Camera-type eye (tissue), 1 donor: ENCODE results near the genes CAPG and VAMP5.

DNA sequence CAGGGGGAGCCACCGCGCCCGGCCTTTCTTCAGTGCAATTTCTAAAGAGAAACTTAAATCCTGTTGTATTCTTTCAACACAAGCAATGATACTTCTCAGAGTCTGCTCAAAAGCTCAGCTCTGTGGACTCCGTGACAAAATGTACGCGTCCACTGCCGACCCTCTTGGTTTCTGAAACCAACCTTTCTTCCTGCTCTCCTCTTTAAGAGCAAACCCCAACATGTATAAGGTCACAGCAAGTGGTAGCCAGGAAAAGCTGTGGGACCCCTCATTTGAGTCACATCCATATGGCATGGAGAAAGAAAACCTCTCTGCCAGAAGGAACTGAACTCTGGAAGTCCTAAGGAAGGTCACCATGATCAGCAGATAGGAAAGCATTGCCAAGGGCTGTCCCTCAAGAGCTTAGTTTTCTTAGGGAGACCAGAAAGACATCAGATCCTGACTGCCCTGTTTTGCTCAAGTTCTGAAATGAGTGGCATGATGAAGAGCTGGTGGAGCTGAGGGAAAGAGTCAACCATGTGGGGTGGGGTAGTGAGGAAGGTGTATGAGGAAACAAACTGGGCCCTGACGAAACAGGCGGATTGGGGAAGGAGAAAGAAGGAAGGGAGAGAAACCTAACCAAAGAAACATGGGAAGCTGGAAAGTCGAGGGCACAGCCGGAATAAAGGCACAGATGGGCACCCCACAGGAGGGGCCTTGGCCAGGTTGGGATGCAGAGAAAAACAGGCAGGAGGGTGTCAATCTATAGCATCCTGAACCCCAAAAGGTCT, 8.2 kb downstream of the TGOLN2 start:
- RAMPAGE, long total RNA, result no peak

DNA sequence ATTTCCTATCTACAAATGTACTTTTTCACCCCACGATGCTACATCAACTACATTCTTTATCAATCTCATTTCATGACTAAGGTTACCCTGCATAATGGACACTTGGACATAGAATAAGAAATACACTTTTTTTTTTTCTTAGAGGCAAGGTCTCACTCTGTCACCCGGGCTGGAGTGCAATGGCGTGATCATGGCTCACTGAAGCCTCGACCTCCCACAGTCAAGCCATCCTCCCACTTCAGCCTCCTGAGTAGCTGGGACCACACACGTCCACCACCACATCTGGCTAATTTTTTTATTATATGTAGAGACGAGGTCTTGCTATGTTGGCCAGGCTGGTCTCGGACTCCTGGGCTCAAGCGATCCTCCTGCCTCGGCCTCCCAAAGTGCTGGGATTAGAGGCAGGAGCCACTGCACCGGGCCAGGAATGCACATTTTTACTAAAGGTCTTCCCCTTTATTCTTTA, 2.4 kb downstream of the TGOLN2 start:
- RAMPAGE, long total RNA, result no peak

DNA sequence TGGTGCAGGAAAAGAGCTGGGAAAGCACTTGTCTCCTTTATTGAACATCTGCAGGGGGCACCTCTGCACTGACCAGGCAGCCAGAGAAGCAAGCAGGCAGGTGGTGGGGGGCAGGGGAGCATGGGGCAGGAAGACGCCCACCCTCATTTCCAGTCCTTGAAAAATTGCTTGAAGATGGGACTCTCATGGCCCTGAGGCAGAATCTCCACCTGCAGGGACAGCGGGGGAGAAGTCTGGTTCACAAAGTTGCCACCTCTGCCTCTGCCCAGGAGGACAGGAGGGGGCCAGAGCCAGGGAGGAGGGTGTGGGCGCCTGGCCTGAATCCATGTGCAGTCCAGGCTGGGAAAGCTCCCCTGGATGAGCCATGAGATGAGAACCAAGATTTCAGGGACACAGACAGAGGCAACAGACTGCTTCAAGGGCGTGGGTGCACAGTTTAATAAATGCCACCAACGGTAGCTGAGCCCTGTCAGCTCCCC, 15.4 kb downstream of the CAPG start:
- RAMPAGE, long total RNA, result no peak

GRCh38 chr2:85410165-85410898, at the start of gene CAPG:
CAPG (minus strand) TSS chr2:85410366.
- RAMPAGE, long total RNA, result no peak

DNA sequence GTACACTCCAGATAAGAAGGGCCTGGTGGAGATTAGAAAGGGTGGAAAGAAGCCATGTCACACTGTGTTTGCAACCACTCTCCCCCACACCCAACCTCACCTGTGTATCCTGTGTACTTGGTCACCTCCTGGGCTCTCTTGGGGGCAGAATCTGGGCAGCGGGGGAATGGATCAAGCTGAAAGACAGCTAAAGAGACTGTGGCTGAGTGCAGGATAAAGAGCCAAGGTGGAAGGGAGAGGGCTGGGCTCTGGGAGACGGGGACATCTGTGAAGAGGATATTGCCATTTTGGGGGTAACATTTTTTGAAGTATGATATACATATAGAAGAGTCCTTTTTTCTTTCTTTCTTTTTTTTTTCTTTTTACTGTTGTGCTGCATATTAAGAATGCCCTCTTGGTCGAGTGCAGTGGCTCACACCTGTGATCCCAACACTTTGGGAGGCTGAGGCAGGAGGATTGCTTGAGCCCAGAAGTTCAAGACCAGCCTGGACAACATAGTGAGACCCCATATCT, 3.4 kb downstream of the SH2D6 start:
- RAMPAGE, long total RNA, result no peak

- RAMPAGE, long total RNA, result no peak
Measured at GRCh38 chr2:85498890-85499467, 40.0 kb upstream of the MAT2A start.

GRCh38 chr2:85540870-85541561, 2.0 kb downstream of the MAT2A start:
- RAMPAGE, long total RNA, result no peak

GRCh38 chr2:85545202-85545544, 6.2 kb downstream of the MAT2A start:
- RAMPAGE, long total RNA, result no peak

DNA sequence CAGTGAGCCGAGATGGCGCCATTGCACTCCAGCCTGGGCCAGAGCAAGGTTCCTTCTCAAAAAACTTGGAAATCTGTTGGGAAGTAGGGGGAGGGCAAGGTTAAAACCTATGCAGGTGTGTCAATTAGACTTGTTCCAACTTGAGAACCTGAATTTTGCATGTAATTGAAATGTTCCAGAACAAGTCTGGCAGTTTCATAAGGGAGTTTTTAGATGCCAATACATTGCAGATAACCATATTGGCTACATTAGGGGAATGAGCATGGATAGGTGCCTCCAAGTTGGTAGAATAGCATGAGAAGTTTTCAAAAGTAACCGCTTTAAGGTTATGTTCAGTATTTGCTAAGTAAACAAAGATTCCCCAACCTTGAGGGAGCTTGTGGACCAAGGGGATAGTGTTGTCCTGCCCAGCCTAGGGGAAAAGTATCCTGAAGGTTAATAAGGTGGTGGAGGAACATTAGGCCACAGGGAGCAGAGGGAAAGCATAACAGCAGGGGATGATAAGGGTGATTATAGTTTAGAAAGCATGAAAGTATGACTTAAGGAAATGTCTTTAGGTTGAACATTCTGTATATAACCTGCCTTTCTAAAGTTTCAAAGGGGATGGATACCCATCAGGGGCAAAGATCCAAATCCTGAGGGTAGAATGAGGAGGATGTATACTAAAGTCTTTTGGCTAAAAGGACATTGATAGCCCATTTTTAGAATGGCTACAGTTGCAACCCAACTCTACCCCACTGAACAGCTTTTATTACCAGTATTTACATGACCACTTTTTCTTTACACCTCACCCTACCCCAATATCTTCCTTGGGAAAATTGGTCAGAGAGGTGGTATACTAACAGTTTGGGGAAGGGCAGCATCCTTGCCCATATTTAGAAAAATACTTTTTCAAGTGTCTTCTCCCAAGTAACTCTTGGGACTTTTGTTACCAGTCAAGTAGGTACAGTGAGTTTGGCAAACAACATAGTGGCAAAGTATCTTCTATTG, 8.0 kb downstream of the MAT2A start:
- RAMPAGE, long total RNA, result no peak

DNA sequence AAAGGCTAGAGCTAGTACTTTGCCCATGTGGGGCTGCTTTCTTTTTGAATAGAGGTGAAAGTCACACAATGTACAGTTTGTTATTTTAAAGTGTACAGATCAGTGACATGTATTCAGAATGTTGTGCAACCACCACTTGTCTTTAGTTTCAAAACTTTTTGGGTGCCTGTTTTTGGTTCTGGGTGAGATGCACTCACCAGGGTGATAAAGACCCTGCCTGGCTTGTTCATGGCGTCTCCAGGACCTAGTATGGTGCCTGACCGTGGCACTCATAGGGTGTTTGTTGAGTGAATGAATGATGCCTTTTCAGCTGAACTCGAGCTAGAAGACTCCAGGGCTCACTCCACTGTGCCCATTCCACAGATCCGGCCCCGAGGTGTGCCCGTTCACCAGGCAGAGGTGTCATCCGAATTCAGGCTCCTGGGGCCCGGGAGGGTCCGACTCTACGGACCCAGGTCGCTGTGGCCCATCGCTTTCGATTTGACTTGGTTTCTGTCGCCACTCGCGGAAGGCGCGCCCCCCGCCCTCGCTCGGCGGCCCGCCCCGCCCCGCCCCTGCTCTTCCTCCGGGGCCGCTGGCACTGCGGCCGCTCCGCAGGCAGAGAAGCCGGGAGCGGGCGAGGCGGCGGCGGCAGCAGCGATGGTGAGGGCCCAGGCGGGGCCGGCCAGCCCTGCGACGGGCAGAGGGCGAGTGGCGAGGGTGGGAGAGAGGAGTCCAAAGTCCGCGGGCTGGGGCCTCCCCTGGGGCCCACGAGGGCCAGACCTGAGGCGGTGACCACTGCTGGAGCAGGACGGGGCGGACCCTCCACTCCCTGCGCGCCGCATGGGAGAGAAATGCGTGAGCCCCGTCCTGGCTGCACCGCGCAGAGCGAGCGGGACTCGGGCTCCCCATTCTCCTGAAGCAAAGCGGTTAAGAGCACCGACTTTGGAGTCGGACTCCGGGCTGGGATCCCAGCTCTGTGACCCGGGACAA, at the start of gene VAMP5:
TSS of gene VAMP5 (plus strand) at position 580 of the 972 bp plus-strand sequence.
- RAMPAGE, long total RNA, result no peak

GRCh38 chr2:85599391-85600190, 2.9 kb downstream of the TMEM150A start:
- RAMPAGE, long total RNA, result no peak

DNA sequence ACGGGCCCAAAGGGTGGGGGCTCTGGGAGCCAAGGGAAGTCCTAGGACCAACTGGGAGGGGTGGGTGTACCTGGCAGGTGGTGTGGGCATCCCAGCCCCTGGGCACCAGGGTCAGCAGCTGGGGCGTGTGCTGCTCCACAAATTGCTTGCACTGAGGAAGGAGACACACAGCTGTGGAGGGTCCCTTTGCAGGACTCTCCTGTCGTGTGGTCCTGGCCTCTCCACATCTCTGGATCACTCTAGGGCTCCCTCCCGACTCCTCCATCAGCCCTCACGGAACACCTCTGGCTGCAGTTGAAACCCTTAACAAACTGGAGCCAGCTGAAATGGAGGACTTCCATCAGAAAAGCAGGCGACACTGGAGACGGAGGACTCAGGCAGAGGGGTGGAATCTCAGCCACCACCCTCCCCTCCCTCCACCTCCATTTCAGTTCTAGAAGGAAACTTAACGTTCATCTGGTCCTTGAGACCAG, 6.0 kb downstream of the SFTPB start:
- RAMPAGE, long total RNA, result no peak

GRCh38 chr2:85698458-85699382, 4.6 kb downstream of the GNLY start:
- RAMPAGE, long total RNA, result no peak

DNA sequence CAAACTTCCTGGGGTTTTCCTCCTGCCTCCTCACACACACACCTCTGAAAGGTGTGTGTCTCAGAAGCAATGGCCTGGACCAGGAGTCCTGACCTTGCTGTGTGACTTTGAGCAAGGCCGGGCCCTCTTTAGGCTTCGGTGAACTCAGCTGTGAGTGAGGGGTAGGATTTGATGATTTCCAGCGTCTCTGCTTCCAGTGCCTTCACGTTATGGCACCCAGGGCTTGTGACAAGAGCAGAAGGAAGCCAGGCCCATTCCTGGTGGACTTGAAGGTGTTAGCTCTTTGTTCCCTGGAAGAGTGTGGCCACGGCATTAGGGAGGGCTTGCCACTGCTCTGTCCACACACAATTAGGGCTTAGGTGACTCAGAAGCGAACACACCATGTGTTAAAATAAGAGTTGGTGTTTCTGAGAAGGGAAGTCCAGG, 16.3 kb downstream of the GNLY start:
- RAMPAGE, long total RNA, result no peak

DNA sequence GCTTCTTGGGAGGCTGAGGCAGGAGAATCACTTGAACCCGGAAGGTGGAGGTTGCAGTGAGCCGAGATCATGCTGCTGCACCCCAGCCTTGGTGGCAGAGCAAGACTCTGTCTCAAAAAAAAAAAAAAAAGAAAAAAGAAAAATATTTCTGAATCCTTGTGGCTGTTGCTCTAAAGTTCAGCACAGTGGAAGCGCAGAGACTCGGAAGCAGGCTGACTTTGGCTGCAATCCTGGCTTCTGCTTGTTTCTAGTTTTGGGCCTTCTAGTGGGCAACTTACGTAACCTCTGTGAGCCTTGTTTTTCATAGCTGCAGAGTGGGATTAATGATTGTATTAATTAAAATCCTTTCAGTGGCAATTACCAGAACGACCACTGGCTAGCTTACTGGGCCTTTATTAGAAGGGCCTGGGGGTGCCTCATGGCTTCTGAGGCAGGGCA, 28.4 kb downstream of the GNLY start:
- RAMPAGE, long total RNA, result no peak

- RAMPAGE, long total RNA, result no peak
Measured at GRCh38 chr2:85725492-85725920, 28.3 kb upstream of the ATOH8 start.

GRCh38 chr2:85741133-85741555, 12.6 kb upstream of the ATOH8 start:
- RAMPAGE, long total RNA, result no peak

- RAMPAGE, long total RNA, result no peak
Measured at GRCh38 chr2:85754200-85754415, 317 bp downstream of the ATOH8 start.

DNA sequence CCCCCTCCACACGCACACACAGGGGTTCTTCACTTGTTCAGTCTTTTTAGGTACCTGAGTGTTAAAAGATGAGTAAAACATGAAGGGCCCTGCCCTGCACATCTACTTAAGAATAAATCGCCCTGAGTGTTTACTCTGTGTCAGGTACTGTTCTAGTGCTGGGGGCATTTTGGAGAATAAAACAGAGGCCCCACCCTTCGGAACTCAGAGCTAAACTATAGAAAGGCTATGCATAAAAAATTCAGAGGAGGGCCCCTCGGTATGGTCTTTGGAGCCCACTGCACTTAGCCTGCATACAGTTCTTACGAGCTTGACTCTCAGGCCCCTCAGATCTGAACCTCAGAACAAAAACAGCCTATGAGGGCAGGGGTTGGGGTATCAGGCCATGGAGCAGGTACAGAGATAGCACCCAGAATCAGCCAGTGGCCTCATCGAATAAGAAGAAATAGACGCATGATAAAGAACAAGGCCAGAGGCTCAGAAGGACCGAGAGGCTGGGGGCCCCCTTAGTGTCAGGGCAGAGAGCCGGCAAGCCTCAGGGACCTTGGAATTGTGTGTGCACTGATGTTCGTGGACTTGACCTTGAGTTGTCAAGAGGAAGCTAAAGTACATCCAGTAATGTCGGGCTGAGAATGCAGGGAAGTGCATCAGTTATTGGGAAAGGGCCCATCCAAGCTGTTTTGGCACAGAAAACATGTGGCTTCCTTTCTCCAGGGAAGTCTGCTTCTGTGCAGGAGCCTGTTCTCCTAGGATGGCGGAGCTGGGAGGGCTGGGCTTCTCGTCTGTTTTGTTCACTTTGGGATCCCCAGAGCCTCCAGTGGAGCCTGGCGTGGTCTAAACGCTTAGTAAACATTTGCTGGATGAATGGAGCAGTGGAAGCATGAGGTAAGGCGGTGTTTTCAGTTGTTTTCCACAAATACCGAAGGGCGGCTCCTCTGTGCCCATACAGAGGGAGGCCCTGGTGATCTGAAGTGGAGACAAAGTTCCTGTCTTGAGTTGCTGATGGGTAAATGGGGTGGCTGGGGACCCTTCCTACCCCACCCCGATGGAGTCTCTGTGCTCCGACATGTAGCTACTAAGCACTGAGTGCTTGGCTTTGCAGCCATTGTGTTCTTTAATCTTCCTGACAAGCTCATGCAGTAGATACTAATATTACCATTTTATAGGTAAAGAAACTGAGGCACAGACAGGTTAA, 23.6 kb downstream of the ATOH8 start:
- RAMPAGE, long total RNA, result no peak

GRCh38 chr2:85788032-85788365, 34.2 kb downstream of the ATOH8 start:
- RAMPAGE, long total RNA, result no peak